A375 (cell line): ENCODE data around the genes DEUP1 and MED17.

DNA sequence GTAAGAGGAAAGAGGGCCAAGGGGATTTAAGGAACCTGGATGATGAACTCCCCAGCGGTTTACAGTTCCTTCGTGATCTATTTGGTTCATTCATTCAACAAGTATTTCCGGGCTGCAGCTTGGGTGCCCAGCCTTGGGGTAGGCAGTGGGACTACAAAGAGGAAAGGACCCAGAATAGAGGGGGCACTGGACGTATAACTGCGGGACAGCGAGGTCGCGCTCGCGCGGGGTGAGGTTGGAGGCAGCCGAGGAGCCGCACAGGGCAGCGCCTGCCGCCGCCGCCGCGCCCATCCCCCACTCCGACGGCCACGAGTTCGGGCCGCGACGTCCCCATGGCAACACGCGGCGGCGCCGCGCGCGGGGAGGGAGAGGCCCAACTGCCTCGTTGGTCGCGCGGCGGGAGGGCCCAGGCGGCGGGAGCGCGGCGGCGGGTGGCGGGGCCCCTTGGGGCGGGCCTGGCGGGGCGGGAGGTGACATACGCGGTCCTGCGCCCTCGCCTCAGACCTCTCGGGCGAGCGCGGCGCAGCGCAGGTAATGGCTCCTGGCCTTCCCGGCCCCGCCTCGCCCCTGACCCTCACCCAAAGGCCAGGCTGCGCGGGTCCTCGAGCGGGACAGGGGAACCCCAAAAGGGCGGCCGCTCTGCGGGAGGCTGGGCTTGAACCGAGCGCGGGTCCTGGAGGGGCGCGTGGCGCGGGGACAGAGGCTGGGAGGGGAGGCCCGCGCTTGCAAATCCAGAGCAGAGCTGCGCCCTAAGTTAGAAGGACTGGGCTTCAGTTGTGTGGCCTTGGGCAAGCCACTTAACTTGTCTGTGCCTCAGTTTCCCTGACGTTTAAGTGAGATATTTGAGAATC, at the start of gene DEUP1:
Gene DEUP1 (plus strand): TSS at position 501 of the 851 bp plus-strand sequence.
- RAMPAGE, long total RNA = no peak

DNA sequence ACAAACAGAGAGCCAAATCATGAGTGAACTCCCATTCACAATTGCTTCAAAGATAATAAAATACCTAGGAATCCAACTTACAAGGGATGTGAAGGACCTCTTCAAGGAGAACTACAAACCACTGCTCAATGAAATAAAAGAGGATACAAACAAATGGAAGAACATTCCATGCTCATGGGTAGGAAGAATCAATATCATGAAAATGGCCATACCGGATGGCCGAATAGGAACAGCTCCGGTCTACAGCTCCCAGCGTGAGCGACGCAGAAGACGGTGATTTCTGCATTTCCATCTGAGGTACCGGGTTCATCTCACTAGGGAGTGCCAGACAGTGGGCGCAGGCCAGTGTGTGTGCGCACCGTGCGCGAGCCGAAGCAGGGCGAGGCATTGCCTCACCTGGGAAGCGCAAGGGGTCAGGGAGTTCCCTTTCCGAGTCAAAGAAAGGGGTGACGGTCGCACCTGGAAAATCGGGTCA, 90.3 kb downstream of the DEUP1 start:
- RAMPAGE, long total RNA = no peak

DNA sequence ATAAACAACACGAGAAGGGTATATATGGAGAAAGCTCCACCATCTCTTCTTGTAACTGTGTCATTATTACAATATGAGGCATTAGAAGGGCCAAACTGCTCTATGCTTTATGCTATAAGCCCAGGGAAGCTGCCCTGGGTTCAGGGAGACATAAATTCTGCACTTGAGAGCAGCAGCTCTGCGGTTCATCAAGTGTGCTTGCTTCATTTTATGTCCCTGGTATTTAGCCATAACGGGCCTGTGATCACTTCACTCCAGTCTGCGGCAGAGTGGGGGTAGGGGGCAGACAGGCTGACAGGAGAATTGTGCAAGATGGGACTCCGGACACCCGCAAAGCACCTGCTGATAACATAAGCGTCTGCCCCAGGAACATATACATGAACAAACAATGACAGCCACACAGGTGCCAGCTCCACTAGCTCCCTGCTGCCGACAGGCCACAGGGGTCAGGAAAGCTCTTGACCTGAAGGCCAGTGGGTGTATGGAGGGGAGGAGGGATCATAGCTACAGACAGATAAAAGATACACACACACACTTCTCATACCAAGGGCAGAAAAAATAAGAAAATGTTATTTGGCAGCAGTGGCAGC, 56.1 kb downstream of the SMCO4 start:
- RAMPAGE, long total RNA = no peak

DNA sequence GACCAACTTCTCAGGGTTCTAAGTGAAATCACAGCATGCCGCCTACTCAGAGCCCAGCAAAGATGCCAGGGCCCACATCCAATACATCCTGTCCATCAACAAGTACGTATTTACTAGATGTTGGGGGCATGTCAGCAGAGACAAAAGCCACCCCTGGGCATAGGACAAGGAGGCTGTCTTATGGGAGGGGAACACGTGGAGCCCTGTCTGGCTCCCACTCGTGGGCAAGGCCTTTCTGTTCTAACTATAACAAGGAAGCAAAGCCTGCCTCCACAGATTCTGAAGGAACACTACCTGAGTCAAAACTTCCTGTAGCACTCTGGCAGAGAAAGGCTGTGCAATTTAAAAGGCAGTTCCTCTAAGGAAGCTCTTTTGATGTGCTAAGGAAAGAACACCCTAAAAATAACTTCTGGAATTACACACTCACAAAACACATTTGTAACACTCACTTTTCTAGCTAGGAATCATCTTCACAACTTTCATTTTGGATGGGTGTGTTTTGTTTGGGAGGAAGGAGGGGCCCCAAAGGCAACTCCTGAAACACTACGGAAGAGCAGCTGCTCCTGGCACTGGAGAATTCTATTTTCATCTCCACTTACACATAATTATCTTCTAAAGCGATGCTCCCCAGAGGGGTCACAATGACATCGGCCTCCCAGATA, 14.2 kb downstream of the SMCO4 start:
- RAMPAGE, long total RNA = no peak

GRCh38 chr11:93529485-93530240, 13.5 kb downstream of the SMCO4 start:
- RAMPAGE, long total RNA = no peak

DNA sequence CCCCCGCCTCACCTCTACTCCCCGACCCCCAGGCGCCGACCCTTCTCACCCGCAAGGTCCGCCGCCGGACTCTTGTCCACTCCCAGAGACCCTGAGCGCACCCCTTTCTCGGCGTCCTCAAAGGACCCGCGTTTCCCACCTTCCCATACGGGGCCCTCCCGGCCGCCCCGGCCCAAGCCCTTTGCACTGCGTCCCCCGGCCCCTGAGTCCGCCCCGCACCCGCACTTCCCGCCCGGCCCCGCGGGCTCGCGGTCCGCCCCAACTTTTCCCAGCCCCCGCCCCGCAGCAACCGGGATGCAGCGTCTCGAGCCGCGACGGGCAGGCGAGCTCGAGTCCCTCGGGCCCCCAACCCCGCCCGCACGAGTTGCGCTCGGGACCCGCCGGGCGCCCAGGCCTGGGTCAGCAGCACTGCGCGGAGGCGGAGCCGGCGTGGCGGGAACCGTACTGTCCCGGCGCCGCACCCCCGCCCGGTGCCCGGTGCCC, 425 bp downstream of the SMCO4 start:
- RAMPAGE, long total RNA = no peak

GRCh38 chr11:93783723-93784468, at the start of gene MED17:
MED17 (plus strand) TSS chr11:93784282.
- RAMPAGE, long total RNA = no peak

- RAMPAGE, long total RNA = no peak
Observed at GRCh38 chr11:93784469-93785470, 688 bp downstream of the MED17 start.

DNA sequence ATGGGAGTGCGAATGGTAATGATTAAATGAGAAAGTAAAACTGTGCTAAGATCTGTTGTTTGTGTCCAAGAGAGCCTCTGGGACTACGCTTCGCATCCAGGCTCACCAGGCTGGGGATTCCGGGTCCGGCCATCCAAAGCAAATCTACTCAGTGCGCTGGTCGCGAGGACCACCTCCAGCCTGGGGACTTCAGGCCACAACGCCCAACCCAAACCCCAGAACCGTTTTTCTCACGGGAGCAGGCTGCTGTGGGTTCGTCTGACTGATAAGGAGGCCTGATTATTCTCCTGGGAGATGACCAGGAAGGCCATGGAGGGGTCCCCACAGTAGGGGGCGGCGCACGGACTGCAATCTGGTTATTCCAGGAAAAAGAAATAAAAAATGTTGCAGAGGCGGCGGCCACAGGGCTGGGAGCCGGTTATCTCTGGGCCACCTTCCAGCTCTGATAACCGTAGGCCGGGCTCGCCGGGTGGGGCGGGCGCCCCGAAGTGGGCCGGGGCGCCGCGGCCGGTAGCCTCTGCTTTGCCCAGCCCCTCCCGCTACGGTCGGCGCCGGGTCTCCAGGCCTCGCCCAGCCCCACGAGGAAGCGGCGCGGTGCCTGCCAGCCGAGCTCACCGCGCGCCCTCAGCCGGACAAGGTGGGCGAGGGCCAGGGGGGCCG, 616 bp downstream of the VSTM5 start:
- RAMPAGE, long total RNA = no peak

DNA sequence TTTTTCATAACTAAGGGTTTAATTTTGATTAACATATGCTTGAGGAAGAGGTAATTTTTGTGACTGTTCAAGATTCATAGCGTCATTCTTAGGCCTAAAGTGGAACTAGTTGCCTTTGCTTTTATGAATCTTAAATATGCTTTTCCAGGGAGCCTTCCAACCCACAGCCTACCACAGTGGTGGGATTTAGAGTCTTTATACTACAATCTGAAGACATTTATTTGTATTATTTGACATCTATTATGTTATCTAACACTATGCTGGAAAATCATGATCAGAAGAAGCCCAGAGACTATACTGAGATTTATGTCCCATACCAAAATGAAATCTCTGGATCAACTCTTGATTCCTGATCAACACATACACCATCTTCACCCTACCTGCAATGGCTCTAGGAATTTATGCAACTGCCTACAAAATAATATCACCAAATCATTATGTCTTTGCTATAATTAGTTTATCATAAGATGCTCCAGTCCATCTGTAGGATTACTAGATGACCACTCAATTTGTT, 6.9 kb downstream of the ANKRD49 start:
- RAMPAGE, long total RNA = no peak

- RAMPAGE, long total RNA = no peak
Observed at GRCh38 chr11:94602588-94603323, 35.6 kb downstream of the PIWIL4 start.

GRCh38 chr11:94639741-94640324, 72.7 kb downstream of the PIWIL4 start:
- RAMPAGE, long total RNA = no peak

DNA sequence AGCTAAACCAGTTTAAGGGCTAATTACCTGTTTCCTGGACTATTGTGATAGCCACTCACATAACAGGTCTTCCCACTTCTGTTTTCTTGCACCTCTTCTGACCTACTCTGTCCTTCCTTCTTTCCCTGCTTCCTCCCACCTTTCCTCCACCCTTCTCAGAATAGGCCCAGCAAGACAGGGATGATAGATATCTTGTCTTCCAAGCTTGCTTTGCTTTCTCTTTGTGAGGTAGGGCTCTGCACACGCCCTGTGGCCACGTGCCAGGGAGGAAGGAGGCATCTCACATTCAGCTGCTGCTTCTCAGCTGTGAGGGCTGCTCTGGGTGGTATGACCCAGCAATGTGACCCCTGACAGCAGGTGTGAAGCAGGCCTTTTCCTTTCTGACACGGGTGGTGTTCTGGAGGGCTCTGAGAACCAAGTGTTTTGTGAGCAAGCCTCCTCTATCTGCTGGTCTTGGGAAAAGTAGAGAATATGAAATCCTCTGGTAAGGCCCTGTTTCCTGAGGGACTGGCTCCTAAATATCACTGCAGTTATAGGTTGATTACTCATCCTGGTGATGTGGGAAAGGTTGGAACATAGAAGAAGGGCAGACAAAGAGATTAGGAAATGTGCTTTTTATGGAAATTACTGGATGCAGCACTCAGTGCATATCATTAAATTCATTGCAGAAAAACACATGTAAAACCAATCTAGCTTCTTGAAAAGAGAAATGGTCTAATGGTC, 8.4 kb downstream of the AMOTL1 start:
- RAMPAGE, long total RNA = no peak

DNA sequence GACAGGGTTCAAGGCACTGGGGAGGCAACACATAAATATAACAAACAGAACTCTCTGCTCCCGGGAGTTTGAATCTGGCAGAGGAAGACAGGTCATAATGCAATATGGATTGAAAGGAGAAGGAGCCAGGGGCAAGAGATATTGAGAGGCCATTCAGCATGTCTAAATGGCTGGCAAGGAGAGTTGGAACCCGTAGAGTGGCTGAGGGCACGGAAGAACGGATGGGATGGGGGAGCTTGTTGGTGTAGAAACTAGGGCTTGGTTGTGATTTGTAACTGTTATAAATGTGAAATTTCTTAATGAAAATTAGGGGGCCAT, 28.2 kb downstream of the AMOTL1 start:
- RAMPAGE, long total RNA = no peak

DNA sequence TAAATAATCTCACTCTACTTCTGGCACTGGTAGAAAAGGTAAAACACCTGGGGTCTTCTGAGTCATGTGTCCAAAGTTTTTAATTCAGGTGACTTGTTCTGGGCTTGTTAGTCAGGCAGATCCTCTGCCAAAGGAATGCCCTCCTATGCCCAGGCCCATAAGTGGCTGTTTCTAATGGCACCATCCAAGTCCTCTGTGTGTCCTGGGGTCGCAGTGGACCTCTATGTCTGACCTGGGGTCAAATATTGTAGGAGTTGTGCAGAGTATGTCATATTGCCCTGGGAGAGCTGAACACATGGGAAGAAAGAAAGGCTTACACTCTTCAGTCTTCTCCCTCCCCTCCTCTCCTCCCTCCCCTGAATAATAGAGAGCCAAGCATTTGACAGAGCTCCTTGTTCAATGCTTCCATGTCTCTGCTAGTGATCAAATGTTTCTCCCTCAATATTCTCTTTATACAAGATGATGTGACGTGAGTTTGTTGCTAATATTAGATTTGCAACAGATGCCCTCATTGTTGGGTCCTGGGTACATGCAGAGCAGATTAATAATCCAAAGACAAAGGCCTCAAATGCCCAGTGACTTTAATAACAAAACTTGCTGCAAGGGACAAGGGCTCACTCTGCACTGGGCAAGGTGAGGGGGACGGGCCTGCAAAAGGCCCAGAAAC, 7.2 kb upstream of the ENDOD1 start:
- RAMPAGE, long total RNA = no peak

- RAMPAGE, long total RNA = no peak
Observed at GRCh38 chr11:95089997-95090721, 513 bp downstream of the ENDOD1 start.

- RAMPAGE, long total RNA = no peak
Observed at GRCh38 chr11:95149464-95150106, 59.9 kb downstream of the ENDOD1 start.

GRCh38 chr11:95191255-95191650, 39.7 kb downstream of the SESN3 start:
- RAMPAGE, long total RNA = no peak

GRCh38 chr11:95241509-95242302, 10.7 kb upstream of the SESN3 start:
- RAMPAGE, long total RNA = no peak

- RAMPAGE, long total RNA = no peak
Observed at GRCh38 chr11:95242303-95243193, 11.5 kb upstream of the SESN3 start.